Mesenchymal stem cell of Wharton's jelly (primary cell): ENCODE measurements around the gene CCNI2.

- CAGE, long polyA plus RNA = no peak
Observed at GRCh38 chr5:132386601-132387404, 17.3 kb downstream of the SLC22A5 start.

- CAGE, long polyA plus RNA = no peak
Observed at GRCh38 chr5:132388137-132388898, 18.8 kb downstream of the SLC22A5 start.

GRCh38 chr5:132392293-132392790 lies 22.8 kb downstream of the SLC22A5 start:
- CAGE, long polyA plus RNA = no peak

GRCh38 chr5:132411690-132411882 lies 42.1 kb downstream of the SLC22A5 start:
- CAGE, long polyA plus RNA = no peak

DNA sequence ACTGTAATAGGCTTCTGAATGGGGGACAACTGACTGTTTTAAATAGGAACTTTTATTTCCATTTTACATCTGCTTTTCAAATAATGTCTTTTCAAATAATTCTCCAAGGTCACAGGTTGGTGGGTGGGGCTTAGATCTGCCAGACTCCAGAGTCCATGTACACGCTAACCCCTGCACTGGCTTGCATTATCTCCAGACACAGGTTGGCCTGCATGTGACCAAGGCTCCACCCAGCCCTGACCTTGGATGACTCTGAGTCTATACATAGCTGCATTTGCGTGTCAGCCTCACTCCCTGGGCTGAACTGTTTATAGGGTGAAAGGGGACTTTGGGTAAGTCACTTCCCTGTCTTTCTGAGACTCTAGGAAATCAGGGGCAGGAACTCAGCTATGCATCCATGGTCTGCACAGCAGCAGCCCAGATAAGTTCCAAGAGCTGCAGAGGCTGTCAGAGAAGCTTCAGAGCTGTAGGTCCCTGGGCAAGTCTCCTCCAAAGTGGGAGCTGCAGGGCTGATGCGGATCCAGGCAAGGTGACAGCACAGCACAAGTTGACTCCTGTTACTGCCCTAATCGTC lies 53.2 kb downstream of the SLC22A5 start:
- CAGE, long polyA plus RNA = no peak

DNA sequence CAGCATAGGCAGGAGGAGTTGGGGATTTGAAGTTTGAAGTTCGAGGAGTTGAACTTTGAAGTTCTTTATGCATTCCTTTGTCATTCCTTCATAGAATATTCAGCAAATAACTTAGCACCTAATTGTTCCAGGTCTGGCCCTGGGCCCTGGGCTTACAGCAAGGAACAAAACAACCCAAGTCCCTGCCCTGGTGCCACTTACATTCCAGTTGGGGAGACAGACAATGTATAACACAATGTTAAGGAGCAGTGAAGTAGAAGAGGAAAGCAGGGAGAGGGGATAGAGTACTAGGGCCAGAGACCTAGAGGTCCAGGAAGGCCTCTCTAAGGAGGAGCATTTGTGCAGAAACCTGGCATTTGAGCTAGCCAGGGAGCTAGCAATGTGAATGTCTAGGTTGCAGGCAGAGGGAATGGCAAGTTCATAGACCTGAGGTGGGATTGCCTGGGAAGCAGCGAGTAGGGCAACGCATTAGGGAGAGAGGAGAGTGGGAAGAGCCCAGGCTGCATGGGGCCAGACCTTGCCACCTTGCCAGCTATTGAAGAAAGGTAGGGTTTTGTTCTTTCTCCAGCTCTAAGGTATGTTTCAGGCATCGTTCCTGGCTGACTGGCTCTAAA lies 53.8 kb downstream of the SLC22A5 start:
- CAGE, long polyA plus RNA = no peak

GRCh38 chr5:132446658-132447014 lies 43.9 kb downstream of the IRF1 start:
- CAGE, long polyA plus RNA = no peak

GRCh38 chr5:132459974-132460794 lies 30.4 kb downstream of the IRF1 start:
- CAGE, long polyA plus RNA = no peak

DNA sequence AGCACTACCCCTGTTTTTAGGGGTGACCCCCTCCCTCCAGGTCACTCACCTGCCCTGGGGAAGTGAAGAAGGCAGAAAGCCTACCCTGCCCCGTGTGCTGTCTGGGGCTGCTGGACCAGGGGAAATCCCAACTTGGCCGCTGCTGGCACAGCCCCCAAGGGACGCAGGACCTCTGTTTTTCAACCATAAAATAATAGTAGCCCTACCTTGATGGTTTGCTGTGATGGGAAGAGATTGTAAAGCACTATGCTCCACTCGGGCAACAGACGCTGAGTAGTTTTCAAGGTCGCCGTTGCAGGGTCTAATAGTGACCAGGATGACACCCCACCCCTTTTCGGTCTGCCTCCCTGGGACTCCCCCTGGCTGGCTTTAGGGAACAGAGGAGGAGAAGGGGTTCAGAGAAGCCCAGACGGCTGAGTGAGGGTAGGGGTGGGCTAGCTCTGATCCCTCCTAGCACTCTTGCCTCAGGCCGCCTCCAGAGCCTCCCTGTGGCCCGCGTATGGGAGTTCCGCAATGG lies 790 bp upstream of the IRF1 start:
- CAGE, long polyA plus RNA = no peak

- CAGE, long polyA plus RNA = no peak
Observed at GRCh38 chr5:132498213-132498644, 7.7 kb upstream of the IRF1 start.

- CAGE, long polyA plus RNA = no peak
Observed at GRCh38 chr5:132588495-132589044, 31.8 kb downstream of the RAD50 start.

GRCh38 chr5:132715746-132716118 lies 21.6 kb downstream of the KIF3A start:
- CAGE, long polyA plus RNA = no peak

DNA sequence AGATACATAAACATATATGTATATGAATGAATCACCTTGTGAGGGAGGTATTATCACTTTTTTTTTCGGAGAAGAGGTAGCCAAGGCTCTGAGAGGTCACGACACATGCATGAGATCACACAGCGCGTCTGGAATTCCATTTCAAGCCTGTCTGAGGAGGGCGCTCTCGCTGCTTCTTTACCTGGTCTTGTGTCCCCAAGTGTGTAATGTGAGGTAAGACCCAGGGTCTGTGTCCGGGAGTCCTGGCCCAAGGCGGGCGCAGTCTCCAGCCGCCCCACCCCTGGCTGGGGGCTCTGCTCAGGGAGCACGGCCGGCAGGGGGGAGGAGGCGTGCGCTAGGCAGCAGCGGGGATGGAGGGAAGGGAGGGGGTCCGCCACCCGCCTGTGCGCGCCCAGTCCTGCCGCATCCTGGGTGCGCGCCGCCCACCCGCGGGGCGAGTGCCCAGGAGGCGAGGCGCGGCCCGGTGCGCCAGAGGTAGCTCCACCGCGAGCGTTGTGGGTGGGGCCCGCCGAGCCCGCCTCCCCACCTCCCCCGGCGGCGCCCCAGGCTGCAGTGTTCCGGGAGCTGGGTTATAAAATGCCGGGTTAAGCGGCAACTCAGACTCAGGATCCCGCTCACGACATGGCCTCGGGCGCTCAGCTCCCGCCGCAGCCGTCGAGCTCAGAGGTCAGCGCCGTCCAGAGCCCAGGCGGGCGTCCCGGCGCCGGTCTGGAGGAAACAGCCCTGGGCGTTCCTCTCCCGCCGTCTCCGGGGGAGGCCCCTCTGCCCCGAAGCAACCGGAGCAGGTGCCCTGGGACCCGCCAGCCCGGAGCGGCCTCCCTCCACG lies at the start of gene CCNI2:
Gene CCNI2 (plus strand): TSS at position 552 of the 826 bp plus-strand sequence.
- CAGE, long polyA plus RNA = no peak

DNA sequence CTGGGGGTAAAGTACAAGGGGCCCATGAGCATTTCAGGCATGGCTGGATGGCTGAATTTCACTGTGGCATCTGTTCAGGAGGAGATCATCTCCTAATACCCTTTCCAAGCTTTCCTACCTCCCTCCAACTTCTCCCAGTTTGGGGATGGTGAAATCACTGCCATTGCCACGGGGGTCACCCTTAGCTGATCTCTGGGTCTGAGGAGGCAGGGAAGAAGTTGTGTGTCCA lies 2.6 kb downstream of the CCNI2 start:
- CAGE, long polyA plus RNA = no peak

DNA sequence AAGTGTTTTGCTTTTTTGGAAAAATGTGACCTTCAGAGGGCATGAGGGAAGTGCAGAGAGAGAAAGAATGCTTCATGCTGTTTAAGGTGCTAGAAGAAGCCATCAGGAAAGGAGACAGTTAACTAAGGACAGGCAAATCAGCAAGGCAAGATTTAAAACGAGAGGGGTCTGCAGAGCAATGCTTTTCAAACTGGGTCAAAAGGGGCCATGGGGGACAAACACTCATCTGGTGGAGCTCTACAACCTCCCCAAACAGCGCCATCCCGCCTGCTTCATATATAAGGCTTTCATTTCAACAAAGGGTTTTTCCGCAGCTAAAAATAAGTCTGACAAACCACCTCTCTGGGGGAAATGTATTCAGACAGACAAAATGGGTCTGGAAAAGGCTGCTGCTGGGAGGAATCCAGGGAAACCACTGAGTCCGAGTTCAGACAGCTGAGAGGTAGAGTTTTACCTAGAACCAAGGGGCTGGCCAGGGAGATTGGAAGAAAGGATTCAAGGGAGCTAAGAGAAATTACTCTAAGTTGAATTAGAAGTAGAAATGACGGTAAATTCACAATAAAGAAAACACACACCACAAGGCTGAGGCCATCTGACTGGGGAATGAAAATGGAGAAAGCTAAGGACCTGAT lies 8.3 kb upstream of the SEPTIN8 start:
- CAGE, long polyA plus RNA = no peak

GRCh38 chr5:132892954-132893325 lies 19.5 kb downstream of the LEAP2 start:
- CAGE, long polyA plus RNA = no peak

DNA sequence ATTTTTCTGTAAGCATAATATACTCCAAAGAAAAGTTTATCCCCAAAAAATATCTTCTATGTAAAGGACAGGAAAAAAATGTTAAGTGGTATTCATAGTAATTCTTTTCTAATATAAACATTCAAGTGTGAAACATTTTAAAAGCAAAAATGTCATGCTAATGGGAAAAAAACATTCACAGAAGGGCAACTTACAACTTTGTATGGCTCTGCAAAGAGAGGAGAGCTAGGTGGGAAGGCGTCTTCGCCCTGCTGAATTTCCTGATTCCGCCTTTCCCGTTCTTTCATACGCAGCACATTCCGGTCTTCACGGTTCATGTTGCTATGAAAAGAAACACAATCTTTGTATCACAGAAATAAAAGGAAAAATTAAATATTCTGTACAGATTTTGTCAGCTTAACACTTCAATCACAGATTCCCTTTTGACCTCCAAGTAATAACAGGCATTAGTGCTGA lies 26.5 kb downstream of the AFF4 start:
- CAGE, long polyA plus RNA = no peak

DNA sequence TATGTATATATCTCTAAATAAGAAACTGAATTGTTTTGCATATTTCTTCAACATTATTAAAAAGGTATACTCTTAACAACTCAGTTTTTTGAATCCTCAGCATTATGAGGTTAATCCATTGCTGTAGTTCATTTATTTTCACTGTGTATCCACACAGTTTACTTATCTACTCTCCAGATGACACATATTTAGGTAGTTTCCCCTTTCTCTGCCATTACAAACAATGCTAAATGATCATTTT lies 11.7 kb downstream of the AFF4 start:
- CAGE, long polyA plus RNA = no peak

- CAGE, long polyA plus RNA = no peak
Observed at GRCh38 chr5:132962297-132963186, 892 bp downstream of the AFF4 start.

DNA sequence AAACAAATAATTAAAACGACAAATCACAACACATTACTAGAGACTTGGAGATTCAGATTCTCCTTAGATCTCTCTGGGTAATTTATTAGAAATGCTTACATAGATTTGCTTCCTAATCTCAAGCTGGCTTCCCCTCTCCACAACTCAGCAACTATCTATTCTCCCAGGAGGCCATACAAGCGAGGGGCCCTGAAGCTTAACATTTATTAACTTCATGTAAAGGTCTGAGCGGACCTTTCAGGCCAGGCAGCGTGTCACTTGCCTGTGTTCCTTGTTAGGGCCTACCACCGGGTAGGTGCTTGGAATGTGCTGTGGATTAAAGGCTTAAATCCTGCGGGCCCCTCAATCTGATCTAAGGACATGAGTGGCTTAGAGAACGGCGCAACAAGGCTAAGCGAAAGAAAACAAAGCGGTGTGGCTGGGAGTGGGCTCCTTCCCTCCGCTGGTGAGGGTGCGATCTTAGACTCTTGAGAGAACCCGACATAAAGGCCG lies 735 bp upstream of the HSPA4 start:
- CAGE, long polyA plus RNA = no peak